Measurements from ENCODE around the genes PITX1 and SPOCK1.

- PRO-cap, 3 experiments: no peak in any of the 3 experiments
- RAMPAGE, long total RNA, 2 experiments: no peak in any of the 2 experiments
- RRBS: no CpG with 5 or more reads among the region's 2 CpGs
Measured at GRCh38 chr5:134965558-134966061, 2.1 kb upstream of the CATSPER3 start.

DNA sequence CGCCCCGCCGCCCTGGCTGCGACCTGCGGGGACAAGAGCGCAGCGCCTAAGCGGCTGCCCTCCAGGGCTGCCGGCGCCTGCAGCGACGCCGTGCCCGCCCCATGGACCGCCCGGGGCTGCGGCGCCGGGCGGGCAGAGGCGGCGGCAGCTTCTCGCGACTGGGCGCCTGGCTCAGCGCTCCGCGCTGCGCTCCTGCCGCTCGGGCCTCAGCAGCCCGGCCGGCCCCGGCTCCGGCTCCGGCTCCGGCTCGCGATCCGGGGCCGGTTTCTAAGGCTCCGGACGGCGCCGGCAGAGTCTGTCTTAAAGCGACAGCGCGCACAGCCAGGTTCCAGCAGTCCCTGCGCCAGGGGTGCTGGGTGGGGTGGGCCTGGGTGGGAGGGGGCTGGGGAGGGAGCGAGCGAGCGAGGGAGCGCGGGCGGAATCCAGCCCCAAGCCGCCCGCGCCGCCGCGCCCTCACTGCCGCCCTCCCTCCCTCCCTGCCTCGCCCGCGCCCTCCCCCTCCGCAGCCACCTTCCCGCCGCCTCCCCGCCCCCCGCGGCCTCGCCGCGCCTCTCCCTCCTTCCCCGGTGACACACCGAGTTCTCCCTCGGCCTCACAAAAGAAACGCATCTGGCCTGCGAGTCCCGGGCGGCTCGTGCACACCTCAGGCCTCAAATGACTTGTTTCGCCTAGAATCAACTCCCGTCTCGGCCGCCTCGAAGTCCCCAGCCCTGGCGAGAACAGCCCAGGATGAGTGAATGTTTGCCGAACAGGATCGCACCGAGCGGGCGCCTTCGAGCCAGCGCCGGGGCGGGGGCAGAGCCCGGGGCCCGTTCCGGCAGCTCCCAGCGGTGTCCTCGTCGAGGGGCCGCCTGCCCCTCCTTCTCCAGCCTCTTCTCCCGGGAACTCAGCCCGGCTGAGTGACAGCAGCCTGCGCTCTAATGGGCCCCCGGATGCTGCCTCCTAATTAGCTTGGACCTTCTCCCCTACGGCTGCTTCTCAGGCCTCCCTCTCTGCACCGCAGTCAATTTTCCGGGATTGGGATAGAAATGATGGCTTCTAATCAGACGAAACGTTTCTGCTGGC is at the start of gene PITX1:
Gene PITX1 (minus strand): TSS at position 302 of the 1,065 bp plus-strand sequence.
- PRO-cap, 3 experiments: no peak in any of the 3 experiments
- RAMPAGE, long total RNA, 2 experiments: no peak in any of the 2 experiments
- RRBS: 4% methylated on average over 42 of the region's 113 CpGs

GRCh38 chr5:135039631-135040379 is 5.8 kb upstream of the PITX1 start:
- PRO-cap, 3 experiments: no peak in any of the 3 experiments
- RAMPAGE, long total RNA, 2 experiments: no peak in any of the 2 experiments
- RRBS: 2% methylated on average over 40 of the region's 63 CpGs

- PRO-cap, 3 experiments: no peak in any of the 3 experiments
- RAMPAGE, long total RNA, 2 experiments: no peak in any of the 2 experiments
- RRBS: no CpG with 5 or more reads among the region's 19 CpGs
Measured at GRCh38 chr5:135133920-135134690, 100.1 kb upstream of the PITX1 start.

DNA sequence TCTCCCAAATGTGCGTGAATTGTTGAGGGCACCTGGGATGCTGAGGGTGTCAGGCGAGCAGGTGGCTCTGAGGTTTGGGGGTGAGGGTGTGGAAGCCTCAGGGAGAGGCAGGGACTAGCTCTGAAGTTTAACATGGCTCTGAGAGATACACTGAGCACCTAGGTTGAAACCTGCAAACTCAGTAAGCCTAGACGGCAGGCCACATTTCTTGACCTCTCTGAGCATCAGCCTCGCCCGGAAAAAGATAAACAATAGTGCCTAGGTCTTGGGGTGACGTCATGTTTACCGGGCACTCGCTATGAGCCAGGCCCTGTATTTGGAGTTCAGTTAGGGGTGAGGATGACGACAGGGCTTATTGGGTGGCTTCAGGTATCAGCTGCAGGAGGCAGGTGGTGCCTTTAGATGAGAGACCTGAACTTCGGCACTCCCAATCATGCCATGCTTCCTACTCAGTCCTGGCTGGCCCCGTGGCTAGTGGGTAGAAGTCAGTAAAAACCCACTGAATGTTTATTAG is 107.8 kb upstream of the PITX1 start:
- PRO-cap, 3 experiments: no peak in any of the 3 experiments
- RAMPAGE, long total RNA, 2 experiments: no peak in any of the 2 experiments
- RRBS: 100% methylated on average over 1 of the region's 11 CpGs

DNA sequence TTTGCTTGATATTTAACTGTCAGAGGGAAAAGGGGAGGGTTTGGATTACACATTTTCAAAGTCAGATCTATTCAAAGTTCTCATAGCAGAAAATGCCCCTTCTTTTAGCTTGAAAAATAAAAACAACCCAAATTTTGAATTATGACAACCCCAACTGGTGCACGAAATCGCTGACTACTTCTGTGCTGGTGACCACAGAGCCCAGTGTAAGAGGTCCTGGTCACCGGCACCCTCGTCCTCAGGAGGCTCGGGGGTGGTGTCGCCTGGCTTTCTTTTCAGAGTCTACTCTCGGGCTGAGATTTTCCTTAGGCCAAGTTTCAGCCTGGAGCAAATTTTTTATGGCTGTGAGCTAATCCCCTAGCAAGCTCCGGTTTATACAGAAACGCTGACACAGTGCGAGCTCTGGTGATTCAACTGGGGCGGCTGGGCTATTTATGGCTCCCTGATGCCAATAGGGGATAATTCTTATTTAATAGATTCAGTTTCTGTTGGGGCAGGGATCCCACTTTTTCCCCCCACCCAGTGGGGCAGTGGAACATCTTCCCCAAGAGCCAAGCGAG is 129.3 kb downstream of the MACROH2A1 start:
- PRO-cap, 3 experiments: no peak in any of the 3 experiments
- RAMPAGE, long total RNA, 2 experiments: no peak in any of the 2 experiments
- RRBS: no CpG with 5 or more reads among the region's 12 CpGs

GRCh38 chr5:135374601-135375340 is 24.3 kb downstream of the MACROH2A1 start:
- PRO-cap, 3 experiments: no peak in any of the 3 experiments
- RAMPAGE, long total RNA, 2 experiments: no peak in any of the 2 experiments
- RRBS: no CpG with 5 or more reads among the region's 6 CpGs

GRCh38 chr5:135844044-135844366 is 9.5 kb downstream of the SLC25A48 start:
- PRO-cap, 3 experiments: no peak in any of the 3 experiments
- RAMPAGE, long total RNA, 2 experiments: no peak in any of the 2 experiments
- RRBS: no CpG with 5 or more reads among the region's 2 CpGs

GRCh38 chr5:135951522-135952244 is 3.1 kb downstream of the LECT2 start:
- PRO-cap, 3 experiments: no peak in any of the 3 experiments
- RAMPAGE, long total RNA, 2 experiments: no peak in any of the 2 experiments
- RRBS: no CpG with 5 or more reads among the region's 7 CpGs

- PRO-cap, 3 experiments: peak in 3 of 3 experiments; most common minus-strand start chr5:136031300 (in 2)
- RAMPAGE, long total RNA, 2 experiments: no peak in any of the 2 experiments
- RRBS: no CpG with 5 or more reads among the region's 8 CpGs
Measured at GRCh38 chr5:136031017-136031569, 2.3 kb downstream of the TGFBI start.

DNA sequence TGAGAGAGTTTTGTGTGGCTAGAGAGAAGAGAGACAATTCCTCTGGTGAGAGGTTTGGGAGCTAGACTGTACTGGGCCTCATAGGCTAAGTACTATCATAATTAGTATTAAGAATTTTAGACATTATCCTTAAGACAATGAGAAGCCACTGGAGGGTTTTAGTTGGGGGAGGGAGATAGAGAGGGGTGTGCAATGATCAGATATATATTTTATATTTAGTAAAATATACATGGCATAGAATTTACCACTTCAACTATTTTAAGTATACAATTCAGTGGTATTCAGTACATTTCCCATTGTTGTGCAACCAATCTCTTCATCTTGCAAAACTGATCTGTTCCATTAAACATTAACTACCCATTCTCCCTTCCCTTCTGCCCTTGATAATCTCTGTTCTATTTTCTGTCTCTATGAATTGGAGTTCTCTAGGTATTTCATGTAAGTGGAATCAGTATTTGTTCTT is 38.5 kb downstream of the TGFBI start:
- PRO-cap, 3 experiments: no peak in any of the 3 experiments
- RAMPAGE, long total RNA, 2 experiments: no peak in any of the 2 experiments

DNA sequence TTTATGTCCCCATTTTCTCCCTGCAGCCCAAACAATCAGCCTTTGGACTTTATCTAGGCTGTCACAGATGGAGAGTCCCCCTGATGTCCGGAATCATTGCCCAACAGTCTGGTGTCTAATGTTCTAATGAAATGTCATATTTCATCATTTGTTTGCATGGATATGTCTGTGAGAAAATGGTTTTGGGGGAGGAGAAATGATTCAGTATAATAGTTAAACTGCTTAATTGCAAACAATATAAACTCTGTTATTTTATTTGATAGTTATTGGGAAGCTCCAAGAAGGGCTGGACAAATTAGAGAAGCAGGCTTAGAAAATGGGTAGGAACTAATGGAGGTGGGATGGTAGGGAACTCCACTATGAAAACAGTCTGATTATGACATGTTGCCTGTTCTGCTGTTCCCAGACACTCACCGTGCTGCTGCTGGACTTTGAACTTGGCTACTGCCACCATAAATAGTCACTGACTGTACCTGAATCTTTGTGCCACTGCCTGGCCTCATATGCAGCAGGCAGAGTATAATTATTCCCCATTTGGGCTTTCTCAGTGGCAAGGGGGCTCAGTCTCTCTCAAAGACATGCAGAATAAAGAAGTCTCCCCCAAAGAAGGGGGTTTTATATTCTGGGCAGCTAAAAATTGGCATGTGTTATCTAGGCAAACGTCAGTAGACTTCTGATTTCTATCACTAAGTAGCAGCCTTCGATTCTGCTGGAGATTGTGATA is 38.2 kb upstream of the SMAD5 start:
- PRO-cap, 3 experiments: no peak in any of the 3 experiments
- RAMPAGE, long total RNA, 2 experiments: no peak in any of the 2 experiments
- RRBS: no CpG with 5 or more reads among the region's 4 CpGs

DNA sequence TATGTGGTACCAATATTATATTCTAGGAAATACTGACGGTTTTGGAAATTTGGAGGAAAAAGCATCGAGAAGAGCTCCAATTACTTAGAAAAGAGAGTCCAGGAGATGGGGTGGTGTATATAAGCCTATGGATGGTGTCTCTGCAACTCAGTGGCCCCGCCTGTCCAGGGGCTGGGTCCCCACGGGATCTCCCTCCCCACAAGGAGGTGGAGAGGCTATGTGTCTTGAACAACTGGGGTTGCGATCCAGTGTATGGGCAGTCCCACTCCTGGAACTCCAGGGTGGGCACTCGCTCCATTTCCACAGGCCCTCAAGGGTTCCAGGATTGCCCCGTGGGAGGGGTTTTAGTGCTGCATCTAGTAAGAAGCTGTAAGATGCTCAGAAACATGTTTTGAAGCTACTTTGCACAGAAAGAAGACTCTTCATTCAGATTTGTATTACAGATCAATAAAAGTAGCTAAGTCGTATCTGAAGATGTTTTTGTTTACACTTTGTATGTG is 574 bp upstream of the SMAD5 start:
- PRO-cap, 3 experiments: no peak in any of the 3 experiments
- RAMPAGE, long total RNA, 2 experiments: no peak in any of the 2 experiments
- RRBS: no CpG with 5 or more reads among the region's 8 CpGs

DNA sequence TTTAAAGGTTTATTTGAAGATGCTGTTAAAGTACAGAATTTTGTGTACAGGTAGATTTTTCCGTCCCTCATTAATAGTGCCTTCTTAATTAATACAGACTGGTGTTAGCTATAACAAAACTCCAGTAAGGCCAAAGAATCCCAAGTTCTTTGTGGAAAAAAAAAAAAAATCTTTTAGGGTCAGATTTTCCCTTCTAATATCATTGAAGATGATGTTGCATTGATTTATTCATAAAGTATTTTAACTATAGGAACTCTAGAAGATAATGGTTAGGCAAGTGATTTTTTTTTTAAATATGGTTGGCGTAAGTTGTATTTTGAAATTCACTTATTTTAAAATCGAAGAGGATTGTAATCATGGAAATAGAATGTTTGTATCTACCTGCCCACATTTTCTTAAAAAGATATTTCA is 10.9 kb downstream of the SMIM32 start:
- PRO-cap, 3 experiments: no peak in any of the 3 experiments
- RAMPAGE, long total RNA, 2 experiments: no peak in any of the 2 experiments
- RRBS: no CpG with 5 or more reads among the region's 3 CpGs

GRCh38 chr5:136645080-136645279 is 279.6 kb upstream of the TRPC7 start:
- PRO-cap, 3 experiments: peak in 1 of 3 experiments; most common minus-strand start chr5:136645198 (in 1)
- RAMPAGE, long total RNA, 2 experiments: no peak in any of the 2 experiments
- RRBS: no CpG with 5 or more reads among the region's 3 CpGs

DNA sequence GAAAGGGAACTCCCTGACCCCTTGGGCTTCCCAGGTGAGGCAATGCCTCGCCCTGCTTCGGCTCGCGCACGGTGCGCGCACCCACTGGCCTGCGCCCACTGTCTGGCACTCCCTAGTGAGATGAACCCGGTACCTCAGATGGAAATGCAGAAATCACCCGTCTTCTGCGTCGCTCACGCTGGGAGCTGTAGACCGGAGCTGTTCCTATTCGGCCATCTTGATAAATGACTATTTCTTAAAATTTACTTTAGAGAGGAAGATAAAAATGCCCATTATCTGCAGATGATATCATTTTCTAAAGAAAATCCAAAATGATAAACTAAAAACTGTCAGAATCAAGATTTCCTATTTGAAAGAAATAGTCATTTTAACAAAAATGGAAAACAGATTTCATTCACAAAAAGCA is 448.7 kb downstream of the SPOCK1 start:
- PRO-cap, 3 experiments: no peak in any of the 3 experiments
- RAMPAGE, long total RNA, 2 experiments: no peak in any of the 2 experiments
- RRBS: no CpG with 5 or more reads among the region's 15 CpGs

DNA sequence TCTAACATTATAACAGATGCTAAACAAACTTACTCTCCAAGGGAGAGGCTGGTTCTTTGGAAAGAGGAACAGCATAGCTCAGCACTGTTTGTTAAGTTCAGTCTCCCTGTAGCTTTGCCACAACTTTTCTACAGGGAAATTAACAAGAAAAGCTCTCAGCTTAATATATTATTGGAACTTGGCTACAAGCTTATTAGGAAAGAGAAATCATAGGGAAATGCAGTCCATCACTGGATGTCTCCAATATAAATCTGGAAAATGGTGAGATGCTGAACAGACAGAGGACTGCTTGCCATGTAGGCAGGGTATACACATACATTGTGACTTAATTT is 275.1 kb downstream of the SPOCK1 start:
- PRO-cap, 3 experiments: no peak in any of the 3 experiments
- RAMPAGE, long total RNA, 2 experiments: no peak in any of the 2 experiments

DNA sequence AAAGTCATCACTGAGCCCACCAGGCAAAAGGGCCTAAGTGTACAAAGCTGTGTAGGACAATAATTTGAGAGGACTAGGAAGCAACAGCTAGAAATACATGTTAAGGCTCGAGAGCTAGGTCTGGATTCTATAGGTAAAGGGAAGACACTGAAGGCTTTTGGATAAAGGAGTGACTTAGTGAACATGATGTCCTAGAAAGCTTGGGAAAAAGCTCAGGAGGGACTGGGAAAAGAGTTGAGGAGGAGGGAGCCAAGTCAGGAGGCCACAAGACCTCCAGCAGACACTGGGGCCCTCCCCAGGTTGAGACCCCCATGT is 166.0 kb downstream of the SPOCK1 start:
- PRO-cap, 3 experiments: no peak in any of the 3 experiments
- RAMPAGE, long total RNA, 2 experiments: no peak in any of the 2 experiments
- RRBS: no CpG with 5 or more reads among the region's 1 CpG

- PRO-cap, 3 experiments: peak in 3 of 3 experiments; most common minus-strand start chr5:137499216 (in 1)
- RAMPAGE, long total RNA, 2 experiments: no peak in any of the 2 experiments
- RRBS: 2% methylated on average over 9 of the region's 51 CpGs
Measured at GRCh38 chr5:137498984-137499417, at the start of gene SPOCK1. TSS of gene SPOCK1 (minus strand) at chr5:137499326.

- PRO-cap, 3 experiments: peak in 2 of 3 experiments; most common plus-strand start chr5:137619387 (in 2); most common minus-strand start chr5:137619236 (in 2)
- RAMPAGE, long total RNA, 2 experiments: no peak in any of the 2 experiments
- RRBS: no CpG with 5 or more reads among the region's 17 CpGs
Measured at GRCh38 chr5:137618947-137620086, 116.6 kb downstream of the KLHL3 start.

Data from testis (tissue), 5 donors.